ENCODE measurements around a stretch of chr2.

GRCh38 chr2:237885009-237885519 lies 25.6 kb downstream of the RAMP1 start:
- RRBS = no CpG with 5 or more reads among the region's 17 CpGs

DNA sequence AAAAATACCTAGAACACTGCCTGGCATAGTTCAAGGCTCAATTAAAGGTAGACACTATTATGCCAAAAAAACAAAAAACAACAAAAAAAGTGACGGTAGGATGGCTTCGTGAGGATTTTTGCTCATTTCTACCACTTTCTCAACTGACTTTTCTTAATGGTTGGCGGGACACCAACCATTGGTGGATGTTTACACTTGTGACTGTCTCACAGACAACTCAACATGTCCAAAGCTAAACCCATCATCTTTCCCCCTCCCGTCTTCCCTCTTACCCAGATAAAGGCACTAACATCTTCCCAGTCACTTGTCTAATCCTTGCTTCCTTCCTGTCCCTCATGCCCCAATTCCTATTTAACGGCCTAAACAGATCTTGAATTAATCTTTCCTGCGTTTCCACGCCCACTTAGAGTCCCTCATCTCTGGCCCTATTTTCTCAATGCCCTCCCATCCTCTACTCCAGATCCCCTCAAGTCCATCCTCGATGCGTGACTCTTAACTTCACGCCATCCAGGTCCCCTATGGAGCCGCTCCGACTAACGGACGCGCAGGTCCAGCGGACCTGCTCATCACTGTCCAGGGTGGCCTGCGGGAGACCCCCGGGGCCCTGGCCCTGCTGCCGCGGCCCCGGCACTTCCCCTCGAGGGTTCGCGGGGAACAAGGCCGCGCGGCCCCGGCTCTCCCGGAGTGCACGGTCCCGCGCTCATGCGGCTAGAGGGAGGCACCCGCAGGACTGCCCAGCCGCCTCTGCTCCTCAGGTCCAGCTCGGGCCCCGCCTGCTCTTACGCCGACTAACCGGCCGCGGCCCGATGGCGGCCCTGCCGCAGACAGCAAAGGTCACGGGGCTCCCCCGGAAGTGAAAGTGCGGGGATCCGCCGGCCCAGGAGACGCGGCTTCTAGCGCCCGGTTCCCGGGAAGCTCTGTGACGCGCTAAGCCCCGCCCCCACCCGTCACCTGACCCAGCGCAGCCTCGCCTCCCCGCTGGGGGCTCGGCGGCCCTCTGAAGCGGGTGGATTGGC lies 578 bp upstream of the SCLY start:
- RRBS = under 1% methylated on average over 16 of the region's 65 CpGs

DNA sequence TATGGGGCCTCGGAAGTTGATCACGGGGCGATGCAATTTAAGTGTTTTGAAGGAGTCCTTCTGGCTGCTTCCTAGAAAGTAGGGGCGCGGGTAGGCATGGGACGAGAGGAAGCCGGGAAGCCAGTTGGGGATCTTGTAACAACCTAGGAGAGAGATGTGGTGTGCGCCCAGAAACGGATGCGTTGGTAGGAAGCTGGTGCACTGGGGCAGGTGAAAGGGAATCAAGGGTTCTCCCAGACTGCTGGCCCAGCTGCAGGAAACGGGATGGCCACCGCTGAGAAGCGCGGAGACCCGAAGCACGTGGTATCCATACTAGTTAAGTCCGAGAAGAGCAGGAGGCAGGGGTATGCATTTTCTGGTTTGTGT lies 704 bp downstream of the SCLY start:
- RRBS = no CpG with 5 or more reads among the region's 17 CpGs

DNA sequence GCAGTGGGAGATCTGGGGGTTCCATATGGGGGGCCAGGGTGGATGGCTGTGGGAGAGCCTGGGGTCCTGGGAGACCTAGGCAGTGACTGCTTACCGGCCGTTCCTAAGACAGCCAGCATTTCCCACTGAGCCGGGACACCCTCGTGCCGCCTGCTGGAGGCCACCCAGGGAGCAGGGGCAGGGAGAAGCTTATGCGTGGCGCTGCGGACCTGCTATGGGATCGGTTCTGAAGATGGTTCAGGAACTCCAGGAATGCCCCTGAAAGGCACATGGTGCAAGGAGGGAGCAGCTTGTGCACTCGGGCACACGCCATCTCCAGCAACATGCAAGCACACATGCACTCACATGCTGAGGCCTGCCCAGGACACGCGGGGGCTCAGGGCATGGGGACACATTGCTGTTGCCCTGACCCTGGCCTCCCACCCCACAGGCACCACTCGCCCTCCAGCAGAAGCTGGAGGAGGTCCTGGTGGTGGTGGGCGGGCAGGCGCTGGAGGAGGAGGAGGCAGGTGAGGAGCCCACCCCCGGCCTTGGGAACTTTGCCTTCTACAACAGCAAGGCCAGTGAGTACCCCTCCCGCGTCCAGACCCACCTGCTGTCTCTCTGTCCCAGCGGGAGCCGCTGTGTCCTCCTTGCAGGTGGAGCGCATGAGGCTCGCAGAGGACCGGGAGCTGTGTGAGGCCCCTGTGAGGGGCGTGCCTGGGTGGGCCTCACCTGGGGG lies 4.1 kb downstream of the KLHL30 start:
- RRBS = 73% methylated on average over 3 of the region's 25 CpGs

GRCh38 chr2:238160186-238160930 lies 1.6 kb downstream of the ERFE start:
- RRBS = 0% methylated on average over 2 of the region's 16 CpGs

GRCh38 chr2:238169704-238170576 lies 11.2 kb downstream of the ERFE start:
- RRBS = no CpG with 5 or more reads among the region's 13 CpGs

DNA sequence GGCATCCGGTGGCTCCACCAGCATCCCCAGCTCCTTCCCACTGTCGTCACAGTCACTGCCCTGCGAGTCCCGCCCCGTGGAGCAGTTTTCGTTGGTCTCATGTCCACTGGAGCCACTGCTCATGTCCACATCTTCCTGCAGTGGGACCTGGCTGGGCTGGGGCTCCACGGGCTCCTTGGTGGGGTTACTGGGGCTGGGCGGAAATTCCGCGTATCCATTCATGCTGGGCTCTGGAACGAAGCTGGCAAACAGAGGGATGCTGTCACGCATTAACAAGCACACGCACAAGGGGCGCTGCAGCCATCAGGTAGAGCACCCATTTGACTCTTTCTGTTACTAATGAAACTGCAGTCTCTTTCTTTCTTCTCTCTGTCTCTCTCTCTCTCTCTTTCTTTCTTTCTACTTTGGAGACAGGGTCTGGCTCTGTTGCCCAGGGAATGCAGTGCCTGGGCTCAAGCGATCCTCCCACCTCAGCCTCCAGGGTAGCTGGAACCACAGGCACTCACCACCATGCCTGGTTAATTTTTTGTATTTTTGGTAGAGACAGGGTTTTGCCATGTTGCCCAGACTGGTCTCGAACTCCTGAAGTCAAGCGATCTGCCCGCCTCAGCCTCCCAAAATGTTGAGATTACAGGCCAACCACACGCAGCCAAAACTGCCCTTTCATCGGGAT lies 10.6 kb downstream of the PER2 start:
- RRBS = no CpG with 5 or more reads among the region's 20 CpGs

DNA sequence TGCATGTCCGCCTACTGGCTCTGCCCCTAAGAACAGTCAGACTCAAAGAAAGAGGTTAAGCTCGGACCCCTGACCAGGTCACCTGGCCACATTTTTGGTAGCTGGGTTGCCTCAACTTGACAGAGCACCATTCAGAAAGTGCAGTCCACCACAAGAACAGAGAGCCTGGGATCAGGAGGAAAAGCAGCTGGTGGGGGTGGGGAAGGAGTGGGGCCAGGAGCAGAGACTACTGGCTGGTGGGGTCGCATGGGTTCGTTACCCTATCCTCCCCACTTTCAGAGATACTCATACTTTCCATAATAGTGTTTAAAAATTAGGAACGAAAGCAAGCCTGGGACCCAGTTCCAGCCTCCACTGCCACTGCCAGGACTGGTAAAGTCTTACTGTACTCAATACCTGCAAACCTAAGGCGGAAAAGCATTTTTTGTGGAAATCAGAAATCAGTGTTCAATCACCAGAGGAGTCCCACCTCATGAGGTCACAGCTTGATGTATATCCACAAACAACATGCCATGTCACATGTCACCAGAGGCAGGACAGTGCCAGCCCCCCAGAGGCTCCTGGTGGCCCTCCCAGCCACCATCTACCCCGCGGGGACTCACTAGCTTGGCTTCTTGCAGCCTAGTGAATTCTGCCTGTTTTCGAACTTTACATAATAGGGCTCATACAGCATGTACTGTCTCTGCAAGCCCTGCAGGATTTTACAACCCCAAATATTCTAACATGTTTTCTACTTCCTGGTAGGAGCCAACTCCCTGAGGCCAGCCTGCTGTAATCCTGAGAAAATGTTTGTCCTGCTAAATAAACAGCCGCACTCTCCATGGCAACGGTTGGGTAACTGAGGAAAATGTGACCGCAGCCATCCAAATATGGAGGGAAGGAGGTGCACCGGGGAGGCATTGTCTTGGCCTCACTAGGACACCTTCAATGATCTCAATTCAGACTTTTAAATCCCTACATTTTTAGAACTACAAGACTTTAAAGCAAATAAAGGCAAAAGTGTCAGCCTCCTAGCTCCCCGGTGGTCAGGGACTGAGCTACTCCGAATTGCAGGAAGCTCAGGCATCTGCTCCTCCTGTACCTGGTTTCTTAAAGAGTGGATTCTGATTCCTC lies 2.9 kb downstream of the PER2 start:
- RRBS = 100% methylated on average over 1 of the region's 15 CpGs

GRCh38 chr2:238286265-238286519 lies 2.2 kb downstream of the PER2 start:
- RRBS = no CpG with 5 or more reads among the region's 6 CpGs

DNA sequence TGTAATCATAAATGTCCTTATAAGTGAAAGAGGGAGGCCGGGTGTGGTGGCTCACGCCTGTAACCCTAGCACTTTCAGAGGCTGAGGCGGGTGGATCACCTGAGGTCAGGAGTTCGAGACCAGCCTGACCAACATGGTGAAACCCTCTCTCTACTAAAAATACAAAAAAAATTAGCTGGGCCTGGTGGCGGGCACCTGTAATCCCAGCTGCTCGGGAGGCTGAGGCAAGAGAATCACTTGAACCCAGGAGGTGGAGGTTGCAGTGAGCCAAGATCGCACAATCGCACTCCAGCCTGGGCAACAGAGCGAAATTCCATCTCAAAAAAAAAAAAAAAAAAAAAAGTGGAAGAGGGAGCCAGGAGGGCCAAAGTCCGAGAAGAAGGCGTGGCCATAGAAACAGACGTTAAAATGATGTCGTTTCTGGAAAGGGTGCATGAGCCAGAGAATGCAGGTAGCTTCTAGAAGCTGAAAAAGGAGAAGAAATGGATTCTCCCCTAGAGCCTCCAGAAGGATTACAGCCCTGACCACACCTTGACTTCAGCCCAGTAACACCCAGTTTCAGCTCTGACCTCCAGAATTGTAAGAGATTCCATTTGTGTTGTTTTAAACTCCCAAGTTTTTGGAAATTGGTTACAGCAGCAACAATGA lies 14.4 kb upstream of the TRAF3IP1 start:
- RRBS = no CpG with 5 or more reads among the region's 13 CpGs

DNA sequence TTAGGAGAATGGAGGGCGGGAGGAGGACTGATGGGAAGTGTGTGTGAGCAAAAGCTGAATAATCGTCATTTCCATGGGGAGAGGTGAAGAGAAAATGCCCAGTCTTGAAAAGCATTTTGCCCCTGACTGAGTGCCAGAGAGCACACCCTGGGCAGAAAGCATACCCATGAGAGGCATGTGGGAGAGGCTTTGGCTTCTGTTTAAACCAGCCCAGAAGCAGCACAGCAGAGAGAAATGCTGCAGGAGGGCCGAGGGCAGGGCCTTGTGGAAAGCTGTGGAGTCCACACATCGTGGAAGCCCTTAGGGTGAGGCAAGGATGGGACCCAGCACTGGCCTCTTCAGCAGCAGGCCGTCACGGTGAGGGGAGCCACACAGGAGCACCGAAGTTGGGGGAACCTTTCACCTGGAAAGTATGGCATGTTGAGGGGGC lies 27.7 kb downstream of the ASB1 start:
- RRBS = no CpG with 5 or more reads among the region's 7 CpGs

DNA sequence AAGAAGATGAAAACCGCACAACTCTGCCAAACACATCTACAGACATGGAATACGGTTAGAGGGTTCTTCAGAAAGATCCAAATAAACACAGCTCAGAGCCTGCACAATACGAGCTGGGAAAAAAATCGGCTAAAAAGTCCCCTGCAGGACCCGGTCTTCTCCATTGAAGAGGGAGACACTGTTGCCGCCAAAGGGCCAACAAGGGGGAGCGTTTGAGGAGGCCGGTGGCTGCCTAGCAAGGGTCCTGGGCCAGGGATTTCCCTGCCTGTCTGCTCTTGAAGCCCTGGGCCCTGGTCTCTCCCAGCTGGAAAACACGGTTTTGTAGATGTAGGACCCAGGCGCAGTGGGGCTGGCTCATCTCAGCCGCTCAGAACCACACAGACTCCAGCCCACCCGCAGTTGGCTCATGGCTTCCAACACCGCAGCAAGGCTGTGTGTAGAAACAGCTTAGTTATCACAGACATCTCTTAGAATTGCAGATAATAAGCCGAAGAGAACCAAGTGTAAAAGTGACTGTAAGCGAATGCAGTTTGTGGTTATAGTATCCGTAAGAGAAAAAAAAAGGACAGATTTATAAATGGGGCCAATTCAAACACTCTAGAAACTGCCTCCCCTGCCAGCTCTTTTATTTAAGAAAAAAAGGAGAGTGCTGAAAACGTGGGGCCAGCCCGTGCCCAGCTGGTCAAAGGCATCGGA lies 57.0 kb upstream of the TWIST2 start:
- RRBS = 75% methylated on average over 4 of the region's 19 CpGs

GRCh38 chr2:238848791-238849282 lies 952 bp downstream of the TWIST2 start:
- RRBS = 45% methylated on average over 11 of the region's 48 CpGs

- RRBS = 43% methylated on average over 2 of the region's 28 CpGs
These were observed 16.3 kb downstream of the TWIST2 start for GRCh38 chr2:238863967-238864751.

DNA sequence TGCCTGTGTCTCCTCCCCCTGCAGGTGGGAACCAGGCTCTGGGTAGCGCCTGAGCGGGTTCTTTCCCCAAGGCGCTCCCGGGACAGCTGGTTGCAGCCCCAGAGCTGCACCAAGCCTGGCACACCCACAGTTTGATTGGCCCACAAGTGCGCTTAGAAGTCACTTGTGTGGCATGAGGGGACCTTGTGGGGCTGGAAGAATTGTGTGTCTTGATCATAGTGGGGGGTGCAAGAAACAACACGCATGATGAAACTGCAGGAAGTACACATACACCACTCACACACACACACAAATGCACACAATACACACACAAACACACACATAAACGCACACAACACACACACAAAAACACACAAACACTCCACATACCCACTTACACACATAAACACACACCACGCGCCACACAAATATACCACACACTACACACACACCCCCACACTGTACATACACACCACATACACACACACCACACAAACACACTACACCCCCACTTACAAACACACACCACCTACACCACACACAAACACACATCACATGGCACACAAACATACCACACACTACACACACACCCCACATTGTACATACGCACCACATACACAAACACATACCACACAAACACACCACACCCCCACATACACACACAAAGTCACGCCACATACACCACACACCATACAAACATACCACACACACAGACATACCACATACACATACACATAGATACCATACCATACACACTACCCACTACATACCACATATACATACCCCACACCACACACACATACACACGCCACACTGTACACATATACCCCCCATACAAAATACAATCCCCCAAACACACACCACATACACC lies 59.8 kb downstream of the TWIST2 start:
- RRBS = no CpG with 5 or more reads among the region's 12 CpGs

DNA sequence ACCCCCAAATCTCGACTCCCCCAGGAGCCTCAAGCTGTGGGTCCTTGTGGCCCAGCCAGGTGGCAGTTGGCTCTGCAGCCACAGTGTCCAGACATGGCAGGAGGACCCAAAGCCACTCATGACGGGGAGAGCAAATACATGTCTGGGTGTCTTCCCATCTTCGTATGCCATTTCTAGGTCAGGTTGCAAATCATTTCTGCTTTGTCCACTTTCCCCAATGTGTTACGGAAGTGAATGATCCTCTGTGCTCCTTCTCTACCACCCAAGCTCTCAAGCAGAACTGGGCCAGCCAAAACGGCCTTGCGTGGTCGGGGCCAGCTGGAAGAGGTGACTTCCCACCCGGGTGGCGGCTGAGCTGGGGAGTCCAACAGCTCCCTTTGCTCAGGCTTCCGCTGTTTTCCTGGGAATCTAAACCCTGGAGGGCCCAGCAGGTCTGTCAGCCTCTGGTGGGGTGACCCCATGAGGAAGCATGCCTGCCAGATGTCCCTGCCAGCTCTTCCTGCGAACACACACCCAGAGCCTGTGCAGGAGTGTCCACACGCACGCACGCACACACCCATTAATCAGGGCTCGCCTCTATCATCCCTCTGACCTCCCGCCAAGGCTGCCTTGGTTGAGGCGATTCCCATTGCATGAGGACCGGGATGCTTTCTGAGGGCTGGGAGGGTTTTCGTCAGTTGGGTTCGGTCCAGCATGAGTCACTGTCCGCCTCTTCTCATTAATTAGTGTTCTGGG lies 90.5 kb downstream of the TWIST2 start:
- RRBS = no CpG with 5 or more reads among the region's 21 CpGs

DNA sequence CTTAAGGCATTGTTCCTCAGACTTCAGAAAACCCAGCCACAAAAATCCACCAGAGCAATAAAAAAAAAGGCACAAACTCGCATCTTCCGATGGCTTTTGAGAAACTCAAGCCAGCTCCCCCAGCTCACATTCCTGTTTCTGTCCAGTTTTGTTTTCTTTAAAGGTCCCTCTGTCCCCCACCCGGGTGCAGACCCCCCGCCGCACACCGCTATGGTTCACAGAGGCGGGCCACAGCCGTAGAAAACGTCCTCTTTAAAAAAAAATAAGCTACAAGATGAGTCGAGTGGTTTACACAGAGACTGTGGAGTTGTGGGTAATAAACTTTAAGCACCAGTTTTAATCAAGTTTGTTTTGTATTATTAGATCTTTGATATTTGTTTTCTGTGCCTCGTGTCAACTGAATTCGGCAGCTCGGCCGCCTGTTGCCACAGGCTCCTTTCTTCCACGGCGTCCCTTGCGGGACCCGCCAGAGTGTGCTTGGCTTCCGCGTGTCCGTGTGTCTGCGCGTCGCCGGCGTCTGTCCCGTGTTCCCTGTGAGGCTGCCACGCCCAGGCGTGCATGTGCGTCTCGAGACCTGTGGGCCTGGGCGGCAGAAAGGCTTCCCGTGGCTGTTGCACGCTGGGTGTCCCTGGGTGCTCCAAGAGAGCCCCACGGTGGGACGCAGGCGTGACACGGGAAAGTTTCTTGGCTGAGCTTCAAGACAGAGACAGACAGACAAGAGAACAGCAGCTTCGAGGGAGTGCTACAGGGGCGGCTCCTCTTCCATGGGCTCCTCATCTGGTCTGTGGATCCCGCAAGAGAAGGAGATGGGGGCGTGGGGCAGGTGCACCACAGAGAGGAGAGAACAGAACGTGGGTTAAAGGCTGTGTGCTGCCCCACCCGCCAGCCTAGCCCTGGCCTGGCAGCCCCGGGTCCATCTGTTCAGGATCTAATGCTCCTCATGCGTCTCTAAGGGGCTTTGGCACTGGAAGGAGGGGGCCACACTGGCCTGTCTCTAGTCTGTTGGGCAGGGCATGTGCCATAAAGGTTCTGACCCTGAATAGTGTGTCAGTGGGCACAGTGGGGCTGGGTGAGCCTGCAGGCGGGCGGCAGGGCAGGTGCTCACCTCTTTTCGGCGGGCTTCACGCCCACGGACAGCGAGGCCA lies 204.8 kb downstream of the TWIST2 start:
- RRBS = no CpG with 5 or more reads among the region's 53 CpGs

DNA sequence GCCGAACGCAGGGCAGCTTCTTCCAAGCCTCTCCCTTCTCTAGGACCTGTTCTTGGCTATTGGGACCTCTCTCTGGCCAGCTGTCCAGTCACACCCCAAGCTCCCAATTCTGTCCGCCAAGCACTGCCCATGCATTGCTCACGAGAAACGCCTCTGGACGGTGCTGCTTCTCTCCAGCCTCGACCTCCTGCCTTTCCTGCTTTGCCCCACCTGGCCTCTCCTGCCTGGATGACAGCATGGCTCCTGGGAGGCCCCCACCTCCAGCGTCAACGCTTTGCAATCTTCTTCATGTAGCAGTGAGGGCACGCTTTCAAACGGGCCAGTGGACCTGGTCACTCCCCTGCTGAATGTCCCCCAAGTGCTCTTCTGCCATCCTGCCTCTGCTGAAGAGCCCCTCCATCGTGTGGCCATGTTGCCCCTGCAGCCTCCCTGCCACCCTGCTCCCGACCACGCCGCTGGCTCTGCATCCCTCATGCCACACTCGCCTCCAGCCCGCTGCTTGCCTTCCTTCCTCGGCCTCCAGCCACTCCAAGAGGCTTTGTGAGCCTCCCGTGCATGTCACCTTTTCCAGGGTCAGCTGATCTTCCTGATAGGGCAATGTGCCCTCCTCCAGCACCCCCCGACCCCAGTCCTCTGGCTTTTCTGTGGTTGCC lies 268.6 kb downstream of the TWIST2 start:
- RRBS = no CpG with 5 or more reads among the region's 20 CpGs

DNA sequence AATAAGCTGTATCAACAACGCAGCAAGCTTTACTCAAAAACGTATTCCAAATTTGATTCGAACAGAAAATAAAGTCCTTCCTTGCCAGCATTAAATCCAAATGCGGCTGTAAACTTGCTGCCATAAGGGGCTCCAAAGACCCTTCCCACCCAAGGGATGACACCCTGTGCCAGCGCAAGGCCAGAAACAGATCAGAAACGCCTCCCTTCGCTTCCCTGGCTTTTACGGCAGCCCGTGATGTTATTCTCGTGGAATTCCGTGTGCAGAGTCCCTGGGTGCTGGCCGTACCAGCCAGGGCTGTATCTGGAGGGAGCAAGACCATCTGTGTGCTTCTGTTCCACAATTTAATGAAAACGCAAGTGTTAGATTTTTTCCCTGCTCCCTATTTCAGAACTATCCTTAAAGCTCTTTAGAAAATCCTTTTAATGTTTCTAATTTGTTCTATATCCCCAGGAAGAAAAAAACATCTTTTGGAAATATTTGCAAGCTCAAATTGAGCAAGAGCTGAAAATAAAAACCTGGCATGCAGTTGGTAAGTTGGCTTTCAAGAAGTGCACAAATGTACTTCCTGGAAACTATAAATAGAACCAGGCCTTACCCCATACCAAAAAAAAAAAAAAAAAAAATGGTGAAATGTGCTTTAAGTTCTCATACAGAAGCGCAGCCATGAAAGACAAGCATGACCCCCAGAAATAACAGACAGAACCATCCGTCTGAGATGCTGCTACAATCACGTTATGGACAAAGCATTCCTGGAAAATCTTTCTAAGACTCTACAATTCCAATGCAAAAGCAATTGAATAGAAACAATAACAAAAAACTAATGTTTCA lies 178.7 kb downstream of the HDAC4 start:
- RRBS = no CpG with 5 or more reads among the region's 16 CpGs

- RRBS = no CpG with 5 or more reads among the region's 17 CpGs
These were observed 162.1 kb downstream of the HDAC4 start for GRCh38 chr2:239238499-239239296.